HTR-8/SVneo (cell line): Measurements from ENCODE around the genes GOLGA8T and MTMR10.

DNA sequence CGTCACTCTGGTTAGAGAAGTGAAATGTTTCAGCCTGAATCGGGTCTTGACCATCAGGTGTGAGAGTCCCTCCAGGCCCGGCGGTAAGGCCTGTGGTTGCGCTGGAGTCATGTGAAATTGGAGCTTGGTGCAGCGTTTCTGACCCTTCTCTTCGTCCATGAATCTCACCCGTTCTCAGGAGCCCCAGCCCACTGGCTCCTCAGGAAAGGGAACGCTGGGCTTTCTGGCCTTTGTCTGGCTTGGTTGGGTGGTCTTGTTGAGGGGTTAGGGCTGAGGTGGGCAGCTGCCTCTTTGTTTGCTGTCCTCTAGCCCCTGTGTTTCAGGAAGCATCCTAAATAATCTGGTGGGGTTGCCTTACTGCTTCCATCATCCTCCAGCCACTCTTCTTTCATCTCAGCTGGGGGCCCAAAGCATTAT, 93.3 kb downstream of the GABRG3 start:
- RRBS, result no CpG with 5 or more reads among the region's 9 CpGs

- RRBS, result no CpG with 5 or more reads among the region's 4 CpGs
Observed at GRCh38 chr15:27665712-27666168, 433.4 kb downstream of the OCA2 start.

GRCh38 chr15:28160422-28161169, 61.5 kb upstream of the OCA2 start:
- RRBS, result no CpG with 5 or more reads among the region's 20 CpGs

DNA sequence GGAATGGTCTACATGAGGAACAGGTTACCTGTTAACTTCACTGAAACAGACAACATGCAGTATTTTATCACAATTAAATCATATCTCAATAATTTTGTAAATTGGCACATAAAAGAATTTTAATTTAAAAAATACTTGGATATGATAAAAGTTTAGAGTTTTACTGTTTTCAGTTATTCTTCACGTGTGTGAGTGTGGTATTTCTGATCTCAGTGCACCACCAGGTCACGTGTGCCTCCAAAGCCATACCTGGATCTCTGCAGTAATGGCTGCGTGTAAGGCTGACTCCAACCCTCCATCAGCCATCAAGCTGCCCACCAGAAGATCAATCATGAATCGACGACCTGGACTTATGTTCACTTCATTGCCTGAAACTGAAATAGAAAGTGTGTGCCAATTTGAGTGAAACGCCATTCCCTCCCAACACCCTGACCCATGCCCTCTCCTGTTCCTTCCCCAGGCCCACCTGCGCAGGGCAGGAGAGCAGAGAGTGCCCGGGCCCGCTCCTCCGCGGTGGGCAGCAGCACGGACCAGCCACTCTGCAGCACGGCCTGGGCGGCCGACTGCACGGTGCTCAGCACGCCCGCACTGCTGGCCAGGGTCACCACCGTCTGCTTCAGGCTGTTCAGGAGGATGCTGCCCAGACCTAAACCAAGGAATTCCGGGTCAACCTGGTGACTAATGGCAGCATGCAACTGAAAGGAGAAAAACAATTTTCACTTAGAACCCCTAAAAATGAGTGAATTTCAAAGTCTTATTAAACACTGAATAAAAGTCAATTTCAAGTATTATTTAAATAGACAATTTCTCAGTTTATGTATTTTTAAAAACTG, 66.1 kb downstream of the HERC2 start:
- RRBS, result no CpG with 5 or more reads among the region's 20 CpGs

DNA sequence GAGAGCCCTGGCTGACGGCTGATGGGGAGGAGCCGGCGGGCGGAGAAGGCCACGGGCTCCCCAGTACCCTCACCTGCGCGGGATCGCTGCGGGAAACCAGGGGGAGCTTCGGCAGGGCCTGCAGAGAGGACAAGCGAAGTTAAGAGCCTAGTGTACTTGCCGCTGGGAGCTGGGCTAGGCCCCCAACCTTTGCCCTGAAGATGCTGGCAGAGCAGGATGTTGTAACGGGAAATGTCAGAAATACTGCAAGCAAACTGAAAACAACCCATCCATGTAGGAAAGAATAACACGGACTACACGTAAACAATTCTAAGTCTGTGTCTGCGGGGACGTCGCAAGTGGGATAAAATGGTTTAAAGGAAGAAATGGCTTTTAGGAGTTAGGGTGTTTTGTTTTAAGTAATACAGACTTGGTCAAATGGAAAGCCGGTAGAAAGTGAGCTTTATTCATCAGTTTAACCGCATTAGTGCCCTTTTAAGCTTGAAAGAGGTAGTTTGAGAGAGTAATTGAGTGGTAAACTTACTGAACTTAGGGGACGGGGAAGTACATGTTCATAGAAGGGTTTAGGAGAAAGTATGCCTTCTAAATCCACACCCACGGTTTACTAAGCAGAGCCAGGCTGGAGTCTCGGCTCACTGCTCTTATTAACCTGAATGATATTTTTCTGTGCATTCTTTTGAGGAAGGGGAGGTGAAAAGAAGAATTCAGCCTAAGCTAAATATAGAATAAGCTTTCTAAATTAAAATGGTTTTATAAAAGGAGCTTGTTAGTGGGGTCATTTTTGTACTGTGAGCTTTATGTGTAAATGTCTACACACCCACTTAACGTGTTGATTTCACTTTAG, 26.3 kb upstream of the GOLGA8M start:
- RRBS, result no CpG with 5 or more reads among the region's 24 CpGs

- RRBS, result no CpG with 5 or more reads among the region's 8 CpGs
Observed at GRCh38 chr15:29678016-29678637, 107.3 kb upstream of the ENTREP2 start.

GRCh38 chr15:29730347-29730709, 91.9 kb downstream of the TJP1 start:
- RRBS, result no CpG with 5 or more reads among the region's 13 CpGs

DNA sequence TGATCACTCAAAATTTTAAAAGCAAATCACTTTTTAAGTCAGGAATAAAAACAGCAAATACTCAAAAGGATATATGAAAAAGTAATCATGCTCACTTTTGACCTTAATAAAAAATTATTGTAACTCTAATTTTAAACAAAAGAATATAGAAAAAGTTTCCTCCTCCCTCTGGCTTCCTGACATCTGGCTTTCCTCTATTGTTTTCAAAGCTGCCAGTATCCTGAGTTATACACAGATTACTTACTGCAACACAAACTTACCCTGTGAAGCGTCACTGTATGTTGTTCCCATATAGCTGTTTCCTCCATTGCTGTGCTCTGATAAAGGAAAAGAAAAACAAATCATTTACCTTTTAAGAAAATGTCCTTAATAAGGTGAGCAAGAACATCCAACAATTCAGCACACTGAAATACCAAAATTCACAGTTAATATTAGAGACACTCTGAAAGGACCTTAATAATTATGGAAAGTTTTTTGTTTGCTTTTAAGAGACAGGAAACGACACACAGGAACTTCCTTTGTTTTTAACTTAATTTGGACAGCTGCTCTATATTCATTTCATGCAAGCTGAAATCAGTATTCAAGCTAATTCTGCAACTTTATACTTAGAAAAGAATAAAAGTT, 21.8 kb downstream of the TJP1 start:
- RRBS, result no CpG with 5 or more reads among the region's 2 CpGs

DNA sequence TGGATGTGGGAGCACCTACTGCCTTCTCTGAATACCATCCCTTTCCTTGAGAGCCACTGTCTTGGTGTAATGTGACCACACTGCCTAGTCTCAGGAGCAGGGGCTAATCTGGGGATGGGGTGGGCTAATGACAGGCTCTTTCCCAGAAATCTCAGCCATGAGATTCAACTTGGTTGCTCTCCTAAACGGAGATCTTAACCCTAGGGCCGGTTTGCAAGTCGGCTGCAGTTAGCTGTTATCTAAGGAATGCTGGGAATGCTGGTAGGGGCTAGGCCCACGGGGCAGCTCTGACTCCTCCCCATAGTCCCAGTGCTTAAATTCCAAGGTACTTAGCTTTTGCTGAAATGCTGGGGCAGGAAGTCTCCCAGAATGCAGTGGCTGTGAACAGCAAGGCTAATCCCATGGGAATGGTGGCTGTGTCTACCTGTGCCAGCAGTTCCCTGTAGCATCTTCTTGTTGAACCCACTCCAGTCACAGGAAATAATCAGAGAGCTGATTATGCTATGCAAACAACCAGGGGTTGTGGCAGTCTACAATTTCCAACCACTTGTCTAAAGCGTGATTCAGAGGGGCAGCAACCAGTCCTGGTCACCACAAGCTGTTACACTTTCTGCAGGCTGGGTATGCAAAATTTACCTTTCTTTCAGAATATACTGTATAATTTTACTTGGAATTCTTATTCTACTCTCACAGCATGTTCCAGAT, 102.5 kb upstream of the TJP1 start:
- RRBS, result no CpG with 5 or more reads among the region's 5 CpGs

DNA sequence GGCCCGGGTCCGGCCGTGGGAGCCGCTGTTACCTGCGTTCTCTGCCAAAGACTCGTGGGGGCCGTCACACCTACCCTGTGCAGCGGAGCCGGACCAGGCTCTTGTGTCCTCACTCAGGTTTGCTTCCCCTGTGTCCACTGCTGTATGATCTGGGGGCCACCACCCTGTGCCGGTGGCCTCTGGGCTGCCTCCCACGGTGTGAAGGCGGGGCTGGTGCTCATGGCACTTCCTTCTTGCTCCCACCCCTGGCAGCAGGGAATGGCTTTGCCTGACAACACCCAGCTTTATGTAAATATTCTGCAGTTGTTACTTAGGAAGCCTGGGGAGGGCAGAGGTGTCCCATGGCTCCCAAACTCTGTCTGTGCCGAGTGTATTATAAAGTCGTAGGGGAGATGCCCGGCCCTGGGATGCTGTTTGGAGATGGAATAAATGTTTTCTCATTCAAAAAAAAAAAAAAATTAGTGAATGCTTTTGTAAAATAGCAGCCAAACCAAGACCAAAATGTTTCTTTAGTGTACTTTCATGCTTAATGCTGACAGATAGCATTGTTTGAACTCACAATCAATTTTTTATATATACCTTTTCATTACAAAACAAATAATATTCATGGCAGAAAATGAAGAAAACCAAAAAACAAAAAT, 37.0 kb upstream of the GOLGA8J start:
- RRBS, result no CpG with 5 or more reads among the region's 15 CpGs

DNA sequence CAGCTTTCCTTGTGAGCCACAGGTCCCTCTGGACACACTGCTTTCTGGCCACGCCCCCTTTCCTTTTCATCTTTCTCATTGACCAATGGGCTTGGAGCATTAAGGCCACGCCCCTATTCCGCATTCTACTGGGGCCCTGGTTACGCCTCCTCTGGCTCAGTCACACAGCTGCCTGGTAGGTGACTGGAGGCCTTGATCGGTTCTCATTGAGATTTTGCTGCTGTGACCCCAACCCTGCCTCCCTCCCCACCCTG, at the start of gene GOLGA8T:
TSS of gene GOLGA8T (plus strand) at position 159 of the 254 bp plus-strand sequence.
- RRBS, result no CpG with 5 or more reads among the region's 5 CpGs

DNA sequence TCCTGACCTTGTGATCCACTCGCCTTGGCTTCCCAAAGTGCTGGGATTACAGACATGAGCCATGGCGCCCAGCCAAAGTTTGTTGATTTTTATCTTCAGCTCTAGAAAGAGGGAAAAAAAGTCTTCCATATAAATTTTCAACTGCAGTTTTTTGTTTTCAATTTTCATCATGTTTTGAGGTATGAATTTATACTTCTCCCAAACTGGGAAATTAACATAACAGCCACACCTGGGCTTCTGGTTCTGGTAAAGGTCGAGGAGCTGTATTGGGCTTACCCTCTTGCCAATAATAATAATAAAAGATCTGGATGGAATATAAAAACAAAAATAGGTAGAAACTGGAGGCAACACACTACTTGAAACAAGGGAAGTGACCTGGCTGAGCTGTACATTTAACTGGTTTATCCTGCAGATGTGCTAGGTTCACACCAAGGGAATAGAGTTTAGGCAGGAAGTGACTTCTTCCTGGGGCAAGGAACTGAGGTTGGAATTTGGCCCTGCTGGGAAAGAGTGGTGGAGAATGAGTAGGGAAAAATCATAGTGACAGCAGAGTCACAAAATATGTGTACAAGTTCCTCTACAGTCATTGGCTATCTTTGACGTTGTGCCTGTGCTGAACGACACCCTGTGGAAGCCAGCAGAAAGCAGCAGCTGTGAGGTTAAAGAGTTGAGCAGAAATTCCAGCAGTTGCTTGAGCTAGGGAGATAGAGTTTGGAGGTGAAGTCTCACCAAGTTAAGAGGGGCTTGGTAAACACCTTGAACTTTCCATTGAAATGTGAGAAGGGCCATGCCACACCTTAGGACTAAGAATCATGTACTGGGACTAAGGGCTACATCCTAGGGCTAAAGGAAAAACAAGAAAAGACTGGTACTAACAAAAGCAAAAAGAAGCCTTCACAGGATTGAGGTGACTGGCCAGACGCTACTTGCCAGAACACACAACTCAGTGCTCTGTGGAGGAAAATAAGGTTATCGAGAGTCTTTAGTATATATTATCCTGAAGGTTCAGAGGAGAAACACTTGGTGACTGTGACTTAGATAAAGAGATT, 66.3 kb downstream of the GOLGA8H start:
- RRBS, result no CpG with 5 or more reads among the region's 7 CpGs

DNA sequence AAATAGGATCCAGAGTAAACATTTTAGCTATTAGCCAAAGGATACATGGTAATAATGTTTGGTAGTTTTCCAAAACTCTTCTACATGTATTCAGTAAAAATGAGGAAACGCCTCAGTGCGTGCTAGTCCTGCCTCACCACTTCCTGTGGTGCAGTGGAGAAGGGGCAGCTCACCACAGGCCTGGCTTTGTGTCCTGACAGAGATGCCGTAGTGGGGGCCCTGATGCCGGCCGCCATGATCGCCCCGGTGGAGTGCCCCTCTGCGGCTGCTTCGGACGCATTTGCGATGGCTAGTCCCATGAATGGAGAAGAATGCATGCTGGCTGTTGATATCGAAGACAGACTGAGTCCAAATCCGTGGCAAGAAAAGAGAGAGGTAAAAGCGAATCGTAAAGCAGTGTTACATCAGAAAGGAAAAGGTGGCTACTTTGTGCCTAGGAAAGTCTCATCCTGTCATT, 80.3 kb upstream of the FAN1 start:
- RRBS, result no CpG with 5 or more reads among the region's 15 CpGs

GRCh38 chr15:30990905-30991916, at the start of gene MTMR10:
TSS of gene MTMR10 (minus strand) at chr15:30991628.
- RRBS, result 1% methylated on average over 42 of the region's 101 CpGs

DNA sequence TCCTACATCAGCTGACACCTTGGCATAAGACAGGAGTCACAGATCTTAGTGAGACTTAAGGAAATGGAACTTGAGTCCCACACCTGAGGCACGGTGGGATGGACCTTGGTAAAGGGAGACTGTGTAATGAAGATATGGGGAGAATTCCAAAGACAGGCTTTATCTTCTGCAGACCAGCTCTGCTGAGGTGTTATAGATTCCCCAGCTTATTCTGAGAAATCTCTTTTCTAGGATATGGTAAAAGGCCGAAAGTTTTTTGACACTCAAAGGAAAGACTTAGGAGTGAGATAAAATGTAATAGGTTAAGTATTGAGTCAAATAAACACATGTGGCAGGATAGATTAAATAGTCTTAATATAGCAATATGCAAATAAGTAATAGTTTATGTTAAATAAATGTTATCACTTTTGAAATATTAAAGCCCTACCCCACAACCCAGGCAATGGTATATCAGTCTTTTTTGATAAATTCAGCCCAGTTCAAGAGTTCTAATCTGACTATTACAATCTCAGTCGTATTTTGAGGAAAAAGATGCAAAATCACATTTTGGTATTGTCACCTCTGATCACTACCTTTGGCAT, 8.4 kb upstream of the MTMR10 start:
- RRBS, result no CpG with 5 or more reads among the region's 3 CpGs

DNA sequence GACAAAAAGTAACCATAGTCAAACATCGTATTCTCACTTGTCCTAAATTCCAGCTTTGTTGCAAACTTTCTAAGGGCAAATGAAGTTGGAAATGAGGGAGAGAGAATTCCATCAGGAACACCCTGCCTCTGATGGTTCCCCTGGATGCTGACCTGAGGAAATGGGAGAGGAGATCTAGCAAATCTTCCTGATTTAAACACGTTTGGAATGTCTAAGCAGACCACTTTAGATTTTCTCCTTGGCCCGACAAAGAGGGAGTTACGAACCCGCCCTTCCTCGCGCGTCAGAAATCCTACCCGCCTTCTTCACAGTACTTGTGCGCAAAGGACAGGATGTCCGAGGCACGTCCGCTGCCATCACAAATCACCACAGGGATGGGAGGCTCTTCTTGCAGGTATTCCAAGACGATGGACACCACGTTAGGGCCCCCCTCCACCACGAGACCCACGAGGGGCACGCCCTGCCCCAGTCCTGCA, 38.7 kb downstream of the TRPM1 start:
- RRBS, result no CpG with 5 or more reads among the region's 18 CpGs

DNA sequence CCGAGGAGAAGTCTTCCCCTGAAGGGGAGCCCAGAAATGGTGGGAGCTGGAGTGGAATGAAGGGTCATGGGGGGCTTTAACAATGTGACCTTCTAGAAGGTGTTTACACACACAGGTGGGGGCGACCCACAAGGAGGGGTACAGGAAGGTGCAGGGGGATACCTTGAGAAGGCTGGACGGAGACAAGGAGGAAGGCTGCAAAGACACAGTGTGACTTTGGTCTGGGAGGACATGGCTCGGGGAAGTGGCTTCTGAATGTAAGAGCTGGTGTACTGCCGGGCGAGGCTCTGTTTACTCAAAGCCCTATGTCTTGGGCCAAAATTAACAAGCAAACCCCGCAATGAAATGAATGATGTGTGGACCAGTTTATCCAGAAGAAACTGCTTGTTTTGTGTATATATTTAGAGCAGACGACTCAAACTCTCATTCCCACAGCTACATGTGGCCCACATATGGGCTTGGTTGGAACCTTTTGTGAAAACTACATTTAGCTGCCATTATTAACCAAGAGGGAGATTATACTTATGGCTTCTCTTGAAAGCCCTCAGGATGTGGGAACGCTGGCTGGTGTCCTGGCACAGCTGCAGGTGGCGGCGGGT, 18.6 kb downstream of the TRPM1 start:
- RRBS, result no CpG with 5 or more reads among the region's 11 CpGs

GRCh38 chr15:31147954-31148980, 46.7 kb upstream of the TRPM1 start:
- RRBS, result no CpG with 5 or more reads among the region's 13 CpGs

- RRBS, result no CpG with 5 or more reads among the region's 7 CpGs
Observed at GRCh38 chr15:31229119-31229817, 97.4 kb upstream of the KLF13 start.

- RRBS, result no CpG with 5 or more reads among the region's 12 CpGs
Observed at GRCh38 chr15:31301205-31301784, 25.3 kb upstream of the KLF13 start.